Parotid gland (tissue), 1 donor: ENCODE data around the genes ARRDC2, IFI30 and PDE4C.

- PRO-cap = unidirectional peak, plus-strand start at chr19:17686922
Measured at GRCh38 chr19:17686628-17687077, 1.5 kb downstream of the UNC13A start.

GRCh38 chr19:17764945-17765640 lies 13.8 kb downstream of the FCHO1 start:
- PRO-cap = unidirectional peak, plus-strand start at chr19:17765331

GRCh38 chr19:17811506-17812179 lies 9.7 kb downstream of the INSL3 start:
- PRO-cap = no peak

DNA sequence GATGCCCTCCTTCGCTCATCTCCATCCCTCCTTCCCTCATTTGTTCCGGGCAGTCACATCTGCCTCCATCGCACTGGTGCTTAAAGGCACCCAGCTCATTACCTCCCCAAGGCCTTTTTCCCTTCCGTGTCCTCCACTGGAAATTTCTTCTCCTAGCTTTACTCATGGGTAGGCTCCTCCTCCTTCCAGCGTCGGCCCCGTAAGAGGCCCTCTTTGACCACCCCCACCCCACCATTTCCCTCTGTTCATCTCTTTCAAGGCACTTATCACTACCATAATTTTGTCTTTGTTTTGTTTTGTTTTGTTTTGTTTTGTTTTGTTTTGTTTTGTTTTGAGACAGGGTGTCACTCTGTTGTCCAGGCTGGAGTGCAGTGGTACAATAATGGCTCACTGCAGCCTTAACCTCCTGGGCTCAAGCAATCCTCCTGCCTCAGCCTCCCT lies 6.6 kb upstream of the INSL3 start:
- PRO-cap = no peak

DNA sequence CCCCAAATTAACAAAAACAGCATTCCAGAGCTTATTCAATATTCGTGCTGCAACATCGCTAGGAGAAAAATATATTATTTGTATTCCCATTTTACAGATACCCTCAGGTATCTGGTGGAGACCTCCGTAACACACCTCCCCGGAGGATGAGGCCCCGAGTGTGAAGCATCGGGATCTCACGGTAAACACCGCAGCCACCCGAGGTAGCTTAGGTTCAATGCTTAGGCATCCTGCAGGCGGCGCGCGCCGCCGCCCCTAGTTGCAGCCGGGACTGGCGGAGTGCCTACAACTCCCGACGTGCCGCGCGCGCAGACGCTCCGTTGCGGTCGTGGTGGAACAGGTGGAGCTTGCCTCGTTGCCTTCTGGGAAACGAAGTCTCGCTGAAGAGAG lies 335 bp upstream of the RPL18A start:
- PRO-cap = no peak

- PRO-cap = no peak
Measured at GRCh38 chr19:17967209-17967602, 299 bp downstream of the KCNN1 start.

DNA sequence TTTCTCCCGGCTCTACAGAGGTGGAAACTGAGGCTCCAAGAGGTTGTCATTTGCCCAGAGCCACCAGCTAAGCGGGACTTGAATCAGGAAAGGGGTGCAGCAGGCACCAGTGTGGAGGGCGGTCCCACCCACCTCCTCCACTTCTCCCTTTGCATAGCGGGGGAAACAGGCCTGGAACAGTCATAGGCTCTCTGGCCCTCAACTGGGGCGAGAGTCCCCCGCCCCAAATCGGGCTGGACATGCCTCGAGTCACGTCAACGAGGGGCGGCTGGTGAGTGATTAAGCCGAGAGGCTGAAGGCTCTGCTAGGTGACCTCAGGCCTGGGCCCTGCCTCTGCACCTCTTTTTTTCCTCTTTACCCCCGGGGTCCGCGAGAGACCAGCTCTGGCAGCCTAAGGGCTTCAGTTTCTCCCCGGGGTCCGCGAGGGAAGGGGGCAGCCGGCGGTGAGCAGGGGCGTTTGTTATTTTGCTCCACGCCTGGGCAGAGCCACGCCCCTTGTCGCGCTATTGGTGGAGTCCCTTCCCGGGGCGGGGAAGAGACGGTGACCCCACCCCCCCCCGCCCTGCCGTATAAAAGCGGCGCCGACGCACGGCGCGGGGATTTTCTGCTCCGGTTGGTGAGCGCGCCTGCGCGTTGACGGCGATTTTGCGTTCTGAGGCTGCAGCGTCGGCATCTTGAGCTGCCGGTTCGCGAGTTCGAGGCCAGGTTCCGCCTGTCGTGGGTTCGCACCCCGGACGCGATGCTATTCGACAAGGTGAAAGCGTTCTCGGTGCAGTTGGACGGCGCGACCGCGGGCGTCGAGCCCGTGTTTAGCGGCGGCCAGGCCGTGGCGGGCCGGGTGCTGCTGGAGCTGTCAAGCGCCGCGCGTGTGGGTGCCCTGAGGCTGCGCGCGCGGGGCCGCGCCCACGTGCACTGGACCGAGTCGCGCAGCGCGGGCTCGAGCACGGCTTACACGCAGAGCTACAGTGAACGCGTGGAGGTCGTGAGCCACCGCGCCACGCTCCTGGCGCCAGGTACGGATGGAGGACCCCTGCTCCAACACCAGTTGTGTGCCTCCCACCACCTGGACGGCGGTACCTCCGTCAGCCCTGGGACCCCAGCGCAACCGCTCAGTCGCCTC lies at the start of gene ARRDC2:
Gene ARRDC2, plus strand, starts transcription at position 599 of the 1,120 bp plus-strand sequence.
- PRO-cap = bidirectional peak, plus-strand start at position 599 of the sequence, minus-strand start at position 508 of the sequence

DNA sequence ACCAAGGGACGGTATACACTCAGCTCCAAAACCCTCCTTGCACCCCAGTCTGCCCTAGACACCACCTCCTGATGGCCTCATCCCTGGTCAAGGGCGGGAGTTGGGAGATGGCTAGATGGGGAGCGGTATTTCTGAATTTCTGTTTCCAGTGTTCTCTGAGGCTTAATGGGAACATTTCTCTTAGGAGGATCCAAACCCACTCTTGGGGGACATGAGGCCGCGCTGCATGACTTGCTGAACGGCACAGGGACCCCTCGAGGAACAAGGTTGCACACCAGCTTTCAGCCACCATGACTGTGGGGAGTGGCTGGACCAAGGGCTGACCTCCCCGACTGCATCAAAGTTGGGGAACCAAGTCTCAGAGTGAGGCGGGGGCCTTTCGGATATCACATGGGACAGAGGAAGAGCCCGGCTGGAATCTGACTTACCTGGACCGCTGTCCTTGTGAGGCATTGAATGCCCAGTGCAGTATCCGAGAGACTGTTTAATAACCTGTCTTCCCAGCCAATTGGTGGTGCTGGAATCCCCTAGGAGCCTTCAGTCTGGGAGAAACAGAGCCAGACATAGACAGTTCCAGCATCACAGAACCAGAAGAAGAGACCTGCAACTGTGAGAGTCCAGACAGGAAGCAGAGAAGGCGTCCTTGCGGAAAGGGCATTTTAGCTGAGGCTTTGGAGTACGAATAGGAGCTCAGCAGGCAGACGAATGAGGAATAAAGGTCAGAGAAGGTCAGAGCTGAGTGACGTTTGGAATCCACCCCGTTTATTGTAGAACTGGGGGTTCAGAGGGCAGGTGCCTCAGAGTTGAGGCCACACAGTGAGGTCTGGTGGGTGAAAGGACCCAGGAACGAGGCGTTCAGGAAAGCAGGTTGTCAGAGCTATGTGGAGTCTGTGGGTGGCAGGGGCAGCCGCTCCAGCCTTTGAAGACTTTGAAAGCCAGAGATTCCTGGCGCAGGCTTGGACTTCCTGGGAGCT lies 5.0 kb downstream of the ARRDC2 start:
- PRO-cap = no peak

DNA sequence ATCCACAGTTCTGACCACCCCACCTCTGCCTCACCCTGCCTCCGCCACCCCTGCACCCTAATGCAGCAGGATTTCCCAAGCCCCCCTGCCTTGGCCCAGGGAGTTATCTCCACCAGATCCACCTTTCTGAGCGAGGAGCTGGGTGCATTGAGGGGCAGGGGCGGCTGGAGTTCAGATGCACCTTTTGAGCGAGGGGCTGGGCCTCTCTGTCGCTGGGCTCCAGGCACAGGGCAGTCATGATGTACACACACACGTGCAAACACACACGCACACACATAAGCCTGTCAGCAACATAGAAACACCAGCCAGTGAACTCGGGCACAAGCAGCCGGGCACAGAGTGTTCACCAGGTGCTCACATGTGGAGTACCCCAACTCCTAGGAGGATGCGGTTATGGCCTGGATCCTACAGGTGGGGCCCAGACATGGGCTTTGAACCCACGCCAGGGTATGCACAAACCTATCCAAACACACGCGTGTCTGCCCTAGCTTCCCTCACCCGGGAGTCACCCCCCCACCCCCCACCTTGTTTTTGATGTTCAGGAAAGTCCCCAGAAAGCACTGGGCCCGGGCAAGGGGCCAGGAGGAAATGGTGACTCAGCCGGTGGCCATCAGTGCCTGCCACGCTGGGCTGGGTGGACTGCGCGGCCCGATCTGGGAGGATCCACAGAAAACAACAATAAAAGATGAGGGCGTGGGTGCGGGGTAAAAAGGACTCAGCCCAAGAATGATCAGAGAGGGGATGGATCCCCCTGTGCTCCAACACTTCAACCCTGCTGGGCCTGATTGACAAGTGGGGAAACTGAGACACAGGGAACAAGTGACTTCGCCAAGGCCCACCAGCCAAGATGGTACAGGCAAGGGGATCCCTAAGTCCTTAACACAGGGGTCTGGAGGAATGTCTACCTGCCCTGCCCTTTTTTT lies 13.3 kb downstream of the ARRDC2 start:
- PRO-cap = bidirectional peak, plus-strand start at position 623 of the sequence, minus-strand start at position 507 of the sequence

DNA sequence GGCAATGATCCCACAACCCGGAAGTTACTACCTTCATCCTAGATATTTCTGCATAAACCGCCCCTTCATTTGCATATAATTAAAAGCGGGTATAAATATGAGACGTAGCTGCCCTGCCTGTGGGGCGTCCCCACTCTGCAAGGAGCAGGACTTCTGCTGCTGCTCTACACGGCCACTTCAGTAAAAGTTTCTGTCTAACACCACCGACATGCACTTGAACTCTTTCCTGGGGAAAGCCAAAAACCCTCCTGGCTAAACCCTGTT lies 21.8 kb downstream of the IL12RB1 start:
- PRO-cap = no peak

GRCh38 chr19:18109625-18110899 lies 12.5 kb downstream of the MAST3 start:
- PRO-cap = no peak

DNA sequence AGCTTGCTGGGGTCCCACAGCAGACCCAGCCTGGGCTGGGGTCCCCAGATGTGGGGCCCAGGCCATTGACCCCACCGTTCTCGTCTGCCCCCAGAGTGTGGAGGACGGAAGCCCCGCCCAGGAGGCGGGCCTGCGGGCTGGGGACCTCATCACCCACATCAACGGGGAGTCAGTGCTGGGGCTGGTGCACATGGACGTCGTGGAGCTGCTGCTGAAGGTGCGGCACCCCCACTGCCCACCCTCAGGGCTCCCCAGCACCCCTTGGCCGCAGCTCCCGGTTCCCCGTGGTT lies 7.4 kb upstream of the PIK3R2 start:
- PRO-cap = no peak

- PRO-cap = no peak
Measured at GRCh38 chr19:18160439-18160930, 7.5 kb downstream of the PIK3R2 start.

DNA sequence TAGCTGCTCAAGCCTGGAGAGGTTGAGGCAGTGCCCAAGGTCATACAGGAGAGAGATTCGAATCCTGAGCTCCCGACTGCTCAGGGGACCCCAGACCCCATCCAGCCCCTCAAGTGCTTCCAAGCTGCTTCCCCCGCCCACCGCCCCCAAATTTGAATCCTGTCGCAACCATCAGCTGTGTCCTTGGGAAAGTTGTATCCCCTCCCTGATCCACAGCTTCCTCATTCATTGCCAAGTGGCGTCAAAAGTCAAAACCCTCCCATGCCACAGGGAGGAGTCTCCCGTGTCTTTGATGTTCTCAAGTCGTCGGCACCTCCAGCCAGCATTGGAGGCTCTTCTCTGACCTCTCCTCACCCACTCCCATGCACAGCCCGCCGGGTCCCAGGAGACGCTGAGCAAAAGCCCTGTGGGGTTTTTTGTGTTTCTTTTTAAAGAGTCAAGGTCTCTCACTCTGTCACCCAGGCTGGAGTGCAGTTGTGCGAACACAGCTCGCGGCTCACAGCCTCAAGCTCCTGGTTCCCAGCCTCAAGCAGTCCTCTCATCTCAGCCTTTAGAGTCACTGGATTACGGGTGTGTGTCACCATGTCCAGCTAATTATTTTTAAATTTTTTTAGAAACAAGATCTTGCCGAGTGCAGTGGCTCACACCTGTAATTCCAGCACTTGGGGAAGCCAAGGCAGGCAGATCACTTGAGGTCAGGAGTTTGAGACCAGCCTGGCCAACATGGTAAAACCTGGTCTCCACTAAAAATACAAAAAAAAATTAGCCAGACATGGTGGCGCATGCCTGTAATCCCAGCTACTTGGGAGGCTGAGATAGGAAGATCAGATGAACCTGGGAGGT lies 2.7 kb upstream of the IFI30 start:
- PRO-cap = no peak

DNA sequence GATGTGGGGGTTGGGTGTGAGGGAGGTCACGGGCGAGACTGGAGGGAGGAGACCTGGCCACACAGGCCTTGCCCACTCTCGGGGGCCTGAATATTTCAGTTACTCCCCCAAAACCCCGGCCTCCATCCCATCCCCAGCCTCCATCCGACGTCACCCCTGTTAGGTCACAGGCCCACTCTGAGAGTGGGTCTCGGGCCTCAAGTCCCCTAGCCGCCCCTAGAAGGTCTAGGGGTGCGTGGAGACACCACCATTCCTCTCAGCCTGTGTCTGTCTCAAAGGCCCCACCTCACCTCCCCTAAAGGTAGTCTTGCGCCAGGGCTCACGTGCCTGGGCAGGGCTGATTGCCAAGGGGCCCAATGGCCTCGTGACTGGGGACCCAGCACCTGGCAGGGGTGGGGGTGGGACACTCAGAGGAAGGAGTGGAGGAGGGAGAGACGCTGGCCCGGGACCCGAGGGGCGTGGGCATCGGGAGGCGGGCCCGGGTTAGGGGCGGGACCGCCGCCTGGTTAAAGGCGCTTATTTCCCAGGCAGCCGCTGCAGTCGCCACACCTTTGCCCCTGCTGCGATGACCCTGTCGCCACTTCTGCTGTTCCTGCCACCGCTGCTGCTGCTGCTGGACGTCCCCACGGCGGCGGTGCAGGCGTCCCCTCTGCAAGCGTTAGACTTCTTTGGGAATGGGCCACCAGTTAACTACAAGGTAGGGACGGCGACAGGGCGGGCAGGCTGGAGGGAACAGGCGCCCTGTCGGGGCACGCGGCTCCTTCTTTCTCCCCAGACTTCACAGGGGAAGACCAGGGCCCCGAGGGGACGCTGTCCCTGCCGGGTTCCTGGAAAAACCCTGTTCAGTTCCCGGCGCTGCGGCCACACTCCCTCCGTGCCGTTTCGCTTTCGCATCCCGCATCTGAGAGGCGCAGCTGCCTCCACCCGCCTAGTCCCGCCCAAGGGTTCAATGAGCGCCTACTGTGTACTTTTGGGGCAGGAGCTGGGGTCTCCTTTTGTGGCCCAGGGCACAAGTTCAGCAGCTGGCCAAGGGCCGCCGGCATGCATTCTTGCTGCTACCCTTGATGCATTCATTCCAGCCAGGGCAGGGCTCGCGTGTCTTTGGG lies at the start of gene IFI30:
Gene IFI30, plus strand, starts transcription at position 537 of the 1,106 bp plus-strand sequence.
- PRO-cap = bidirectional peak, plus-strand start at position 31 of the sequence, minus-strand start outside the sequence; bidirectional peak, plus-strand start at position 410 of the sequence, minus-strand start at position 269 of the sequence

- PRO-cap = no peak
Measured at GRCh38 chr19:18225520-18226801, at the start of gene PDE4C. Gene PDE4C (minus strand): TSS chr19:18226438.

- PRO-cap = no peak
Measured at GRCh38 chr19:18265129-18265816, 9.0 kb downstream of the IQCN start.

GRCh38 chr19:18273519-18273960 lies 712 bp downstream of the IQCN start:
- PRO-cap = no peak

DNA sequence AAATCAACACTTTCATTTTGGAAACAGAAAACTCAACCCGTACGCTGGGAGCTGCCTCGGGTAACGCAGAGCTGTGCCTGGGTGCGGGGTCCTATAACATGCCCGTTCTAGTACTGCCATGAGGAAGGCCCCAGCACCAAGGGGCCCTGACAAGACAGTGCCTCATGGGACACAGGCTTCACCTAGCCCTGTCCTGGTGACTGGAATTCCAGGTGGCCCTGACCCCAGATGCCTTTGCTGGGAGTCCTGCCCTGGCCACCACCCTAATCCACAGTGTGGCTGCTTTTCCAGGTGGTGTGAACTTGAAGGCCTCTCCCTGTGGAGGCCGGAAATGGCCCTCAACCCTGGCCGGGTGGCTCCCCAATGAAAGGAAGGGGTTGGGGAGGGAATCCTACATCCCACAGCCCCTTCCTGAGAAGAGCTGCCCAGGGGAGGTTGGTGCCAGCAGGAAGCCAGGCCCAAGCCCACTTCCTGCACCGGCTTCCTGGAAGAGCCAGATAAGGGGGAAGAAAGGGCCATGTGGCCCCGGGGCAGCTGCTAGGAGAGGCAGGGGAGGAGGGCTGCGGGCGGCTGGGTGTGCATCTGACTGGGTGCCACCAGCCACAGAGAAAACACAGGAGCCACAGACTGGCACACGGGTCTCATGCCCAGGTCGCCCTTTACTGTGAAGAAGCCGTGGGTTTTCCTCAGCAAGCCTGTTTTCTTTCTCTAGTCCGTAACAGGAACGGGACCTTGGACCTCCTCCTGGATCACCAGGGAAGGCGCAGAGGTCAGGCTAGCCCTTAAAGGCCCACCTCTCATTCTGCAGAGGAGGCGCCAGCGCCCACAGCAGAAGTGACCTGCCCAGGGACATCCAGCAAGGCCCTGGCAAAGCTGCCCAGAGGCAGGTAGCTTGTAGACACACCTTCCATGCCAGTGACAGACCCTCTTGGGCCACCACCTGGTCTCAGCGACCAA lies 4.7 kb downstream of the LSM4 start:
- PRO-cap = bidirectional peak, plus-strand start at position 540 of the sequence, minus-strand start at position 275 of the sequence

GRCh38 chr19:18362752-18363134 lies 22.3 kb downstream of the PGPEP1 start:
- PRO-cap = no peak